Skeletal muscle tissue (tissue), 7 donors: ENCODE data around the gene KRBOX1.

DNA sequence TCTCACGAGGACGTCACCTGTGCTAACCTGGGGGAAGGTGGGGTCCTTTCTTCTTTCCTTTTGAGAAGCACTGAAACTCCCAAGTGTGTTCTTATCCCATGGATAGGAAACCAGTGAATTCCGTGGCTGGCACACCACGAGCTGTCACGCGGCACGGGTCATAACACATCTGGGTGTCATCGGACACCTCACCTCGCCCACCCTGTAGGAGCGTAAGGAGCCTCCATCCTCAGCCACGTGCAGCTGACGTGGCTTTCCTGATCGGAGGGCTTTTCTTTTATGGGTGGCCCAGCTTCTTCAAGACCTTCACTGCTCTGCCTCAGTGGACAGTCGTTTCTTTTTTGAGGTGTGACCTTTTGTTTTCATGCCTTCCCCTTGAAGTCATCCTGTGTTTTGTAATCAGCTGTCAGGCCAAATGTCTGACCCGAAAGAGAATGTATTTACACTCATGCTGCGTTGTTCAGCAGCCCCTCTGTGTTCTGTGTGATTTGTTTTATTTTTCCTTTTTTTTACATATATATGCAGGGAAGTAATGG, 41.9 kb downstream of the CCK start:
- PRO-cap, 3 experiments = no peak in any of the 3 experiments
- RAMPAGE, long total RNA = no peak
- RRBS, 2 experiments = no CpG with 5 or more reads among the region's 16 CpGs

DNA sequence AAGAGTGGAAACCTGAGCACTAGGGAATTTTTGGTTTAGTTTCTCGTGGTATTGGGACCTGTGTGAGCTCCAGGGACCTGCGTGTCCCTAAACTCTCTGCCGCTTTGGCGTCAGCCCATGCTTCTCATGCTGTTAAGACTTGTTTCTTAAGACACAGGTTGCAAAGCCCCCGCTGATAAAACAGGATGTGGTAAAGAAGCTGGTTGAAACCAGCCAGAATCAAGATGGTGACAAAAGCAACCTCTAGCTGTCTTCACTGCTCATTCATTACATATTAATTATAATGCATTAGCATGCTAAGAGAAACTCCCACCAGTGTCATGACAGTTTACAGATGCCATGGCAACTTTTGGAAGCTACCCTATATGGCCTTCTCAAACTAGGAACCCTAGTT, 64.6 kb downstream of the LYZL4 start:
- PRO-cap, 3 experiments = no peak in any of the 3 experiments
- RAMPAGE, long total RNA = no peak
- RRBS, 2 experiments = no CpG with 5 or more reads among the region's 5 CpGs

- PRO-cap, 3 experiments = no peak in any of the 3 experiments
- RAMPAGE, long total RNA = no peak
- RRBS, 2 experiments = no CpG with 5 or more reads among the region's 9 CpGs
Measured at GRCh38 chr3:42422192-42422631, 11.8 kb upstream of the LYZL4 start.

- PRO-cap, 3 experiments = no peak in any of the 3 experiments
- RAMPAGE, long total RNA = no peak
- RRBS, 2 experiments = no CpG with 5 or more reads among the region's 53 CpGs
Measured at GRCh38 chr3:42501187-42502061, 1.0 kb upstream of the VIPR1 start.

DNA sequence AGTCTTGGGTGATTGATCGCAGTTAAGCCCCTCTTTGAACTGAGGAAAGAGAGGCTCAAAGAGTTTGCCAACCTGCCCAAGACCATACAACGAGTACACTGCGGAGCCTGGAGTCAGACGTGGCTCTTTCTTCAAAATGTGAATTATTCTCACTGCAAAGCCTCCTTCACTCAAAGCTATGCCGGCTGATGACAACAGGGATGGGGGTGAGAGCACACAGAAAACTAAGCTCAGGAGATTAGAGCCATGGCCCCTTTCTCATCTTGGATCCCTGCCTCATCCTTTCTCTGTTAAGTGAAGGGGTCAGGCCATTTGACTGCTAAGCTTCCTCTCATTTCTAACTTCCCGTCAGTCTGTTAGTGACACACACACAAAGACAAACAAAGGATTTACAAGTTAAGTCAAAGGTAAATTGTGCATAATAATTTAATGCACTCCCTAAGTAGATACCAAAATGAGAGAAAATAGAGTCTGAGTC, 1.1 kb downstream of the SS18L2 start:
- PRO-cap, 3 experiments = no peak in any of the 3 experiments
- RAMPAGE, long total RNA = no peak
- RRBS, 2 experiments = no CpG with 5 or more reads among the region's 6 CpGs

GRCh38 chr3:42669727-42670209, 15.6 kb upstream of the KLHL40 start:
- PRO-cap, 3 experiments = no peak in any of the 3 experiments
- RAMPAGE, long total RNA = no peak
- RRBS, 2 experiments = no CpG with 5 or more reads among the region's 5 CpGs

DNA sequence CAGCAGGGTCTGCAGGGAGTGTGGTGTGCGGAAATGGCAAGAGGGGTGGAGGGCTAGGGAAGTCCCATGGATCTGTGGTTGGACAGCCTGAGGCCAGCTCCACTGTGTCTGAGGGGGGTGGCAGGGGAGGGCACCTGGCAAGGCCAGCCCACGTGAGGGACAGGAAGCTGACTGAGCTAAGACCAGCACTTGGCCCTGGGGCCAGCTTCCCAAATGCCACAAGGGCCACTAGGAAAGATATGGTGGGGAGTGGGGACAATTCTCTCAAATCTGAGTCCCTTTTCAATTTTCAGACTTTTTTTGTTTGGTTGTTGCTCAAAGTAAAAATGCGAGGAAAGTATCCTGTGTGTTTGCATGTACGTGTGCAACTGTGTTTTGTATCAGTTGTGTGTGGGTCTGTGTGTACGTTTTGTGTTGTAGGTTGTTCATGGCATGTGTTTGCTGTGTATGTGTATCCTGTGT, 2.0 kb upstream of the HHATL start:
- PRO-cap, 3 experiments = peak in 1 of 3 experiments; most common plus-strand start position 174 of the sequence (in 1); most common minus-strand start position 110 of the sequence (in 1)
- RAMPAGE, long total RNA = no peak
- RRBS, 2 experiments = no CpG with 5 or more reads among the region's 5 CpGs

DNA sequence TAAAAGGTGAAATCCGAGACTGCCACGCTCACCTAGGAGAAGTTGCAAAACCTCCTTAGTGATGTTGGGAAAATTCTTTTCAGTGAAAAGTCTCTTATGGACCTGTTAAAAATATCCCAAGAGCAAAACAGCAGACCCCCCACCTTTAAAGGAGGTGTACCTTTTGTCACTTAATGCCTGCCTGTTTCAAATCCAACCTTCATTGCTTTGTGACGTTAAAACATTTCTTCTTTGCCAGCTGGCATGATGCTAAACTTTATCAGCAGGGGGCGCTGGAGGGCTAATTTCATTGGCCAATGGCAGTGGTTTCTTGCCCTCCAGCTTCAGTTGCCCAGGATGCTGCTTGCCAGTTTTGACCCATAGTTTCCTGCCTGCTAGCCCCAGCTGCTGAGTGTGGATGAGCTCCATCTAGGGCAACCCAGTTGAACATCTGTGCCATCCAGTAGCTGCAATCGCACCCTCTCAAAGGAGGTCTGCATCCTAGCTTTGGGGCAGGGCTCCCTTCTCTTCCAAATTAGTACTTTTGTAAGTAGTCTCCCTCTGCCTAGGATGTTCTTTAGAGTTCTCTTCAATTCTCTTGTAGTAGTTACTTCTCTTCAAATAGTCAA, 22.0 kb downstream of the ACKR2 start:
- PRO-cap, 3 experiments = no peak in any of the 3 experiments
- RAMPAGE, long total RNA = no peak
- RRBS, 2 experiments = no CpG with 5 or more reads among the region's 5 CpGs

DNA sequence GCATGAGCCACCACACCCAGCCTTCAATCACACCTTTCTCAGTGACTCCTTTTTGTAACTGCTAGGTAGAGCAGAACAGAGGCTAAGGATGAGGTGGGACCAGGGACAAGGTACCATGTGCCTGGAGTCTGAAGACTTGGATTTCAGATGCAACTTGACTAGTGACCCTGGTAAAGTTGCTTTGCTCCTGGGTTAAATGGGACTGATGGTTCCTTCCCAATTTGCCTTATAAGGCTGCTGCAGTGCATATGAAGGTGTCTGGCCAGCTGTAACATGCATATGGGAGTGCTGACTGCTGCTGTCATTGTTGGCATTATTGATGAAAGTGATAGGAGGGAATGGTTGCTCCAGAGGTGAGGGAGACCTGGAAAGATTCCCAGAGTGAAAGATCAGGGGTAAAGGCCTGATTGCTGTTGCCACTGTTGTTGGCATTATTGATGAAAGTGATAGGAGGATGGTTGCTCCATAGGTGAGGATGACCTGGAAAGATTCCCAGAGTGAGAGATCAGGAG, 20.5 kb downstream of the CYP8B1 start:
- PRO-cap, 3 experiments = no peak in any of the 3 experiments
- RAMPAGE, long total RNA = no peak

- PRO-cap, 3 experiments = no peak in any of the 3 experiments
- RAMPAGE, long total RNA = no peak
- RRBS, 2 experiments = no CpG with 5 or more reads among the region's 6 CpGs
Measured at GRCh38 chr3:42907107-42907530, 1.2 kb downstream of the ZNF662 start.

DNA sequence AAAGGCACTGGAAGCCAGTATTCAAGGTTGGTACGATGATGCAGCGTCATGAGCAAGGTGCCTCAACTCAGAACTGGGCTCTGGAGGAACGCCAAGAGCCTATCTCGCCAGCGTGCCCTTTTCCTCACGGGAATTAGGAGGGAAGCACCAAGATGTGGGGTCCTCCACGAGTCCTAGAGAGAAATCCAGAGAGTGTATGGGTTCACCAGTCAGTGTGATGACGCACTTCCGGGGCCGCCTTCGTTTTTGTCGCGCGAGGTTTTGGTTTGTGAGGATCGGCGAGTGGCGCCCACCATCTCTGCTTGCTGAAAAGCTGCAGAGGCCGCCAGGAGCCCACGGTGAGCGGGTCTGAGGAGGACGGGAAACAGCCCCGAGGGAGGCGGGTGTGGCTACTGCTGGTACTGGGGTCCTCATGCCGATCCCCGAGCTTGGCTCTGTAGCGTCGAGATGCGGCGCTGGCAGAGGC, at the start of gene KRBOX1:
Gene KRBOX1, plus strand, starts transcription at position 269 of the 466 bp plus-strand sequence.
- PRO-cap, 3 experiments = peak in 1 of 3 experiments; most common plus-strand start position 269 of the sequence (in 1)
- RAMPAGE, long total RNA = start-site peak on the plus strand centred at position 281 of the sequence, 65 bp wide, 106 and 71 reads in 2 replicates
- RRBS, 2 experiments = no CpG with 5 or more reads among the region's 29 CpGs

GRCh38 chr3:42936584-42937150, 481 bp downstream of the KRBOX1 start:
- PRO-cap, 3 experiments = no peak in any of the 3 experiments
- RAMPAGE, long total RNA = no peak
- RRBS, 2 experiments = no CpG with 5 or more reads among the region's 19 CpGs

DNA sequence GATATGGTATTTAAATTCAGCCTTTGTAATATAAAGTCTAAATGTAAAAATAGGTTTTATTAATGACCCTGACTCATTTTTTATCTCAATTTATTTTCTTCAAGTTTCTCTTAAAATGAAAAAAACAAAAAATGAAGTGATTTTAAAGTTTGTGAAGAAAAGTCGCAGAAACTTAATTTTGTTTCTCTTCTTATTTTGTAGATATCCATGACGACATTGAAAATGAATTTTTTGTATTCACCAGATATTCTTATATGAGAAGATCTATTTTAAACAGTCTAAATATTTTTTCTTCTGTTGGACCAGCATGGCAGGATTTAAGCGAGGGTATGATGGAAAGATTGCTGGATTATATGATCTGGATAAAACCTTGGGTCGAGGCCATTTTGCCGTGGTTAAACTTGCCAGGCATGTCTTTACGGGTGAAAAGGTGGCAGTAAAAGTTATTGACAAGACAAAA, 16.6 kb downstream of the SNRK start:
- PRO-cap, 3 experiments = no peak in any of the 3 experiments
- RAMPAGE, long total RNA = no peak
- RRBS, 2 experiments = no CpG with 5 or more reads among the region's 6 CpGs

DNA sequence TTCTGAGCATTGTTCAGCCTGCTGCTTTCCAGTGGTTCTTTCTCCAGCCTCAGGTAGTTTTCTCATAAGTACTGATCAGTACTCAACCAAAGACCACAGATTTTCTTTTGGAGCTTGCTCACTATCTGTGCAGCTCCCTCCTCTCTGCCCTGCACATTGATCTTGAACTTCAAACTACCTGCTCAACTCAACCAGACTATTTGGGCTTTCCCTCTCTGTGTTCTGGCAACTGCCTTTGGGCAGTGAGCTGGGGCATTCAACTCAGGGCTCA, 67.4 kb downstream of the SNRK start:
- PRO-cap, 3 experiments = no peak in any of the 3 experiments
- RAMPAGE, long total RNA = no peak

GRCh38 chr3:43354117-43354480, 67.8 kb downstream of the SNRK start:
- PRO-cap, 3 experiments = no peak in any of the 3 experiments
- RAMPAGE, long total RNA = no peak
- RRBS, 2 experiments = no CpG with 5 or more reads among the region's 1 CpG

GRCh38 chr3:43490400-43491534, 131.0 kb downstream of the ANO10 start:
- PRO-cap, 3 experiments = no peak in any of the 3 experiments
- RAMPAGE, long total RNA = no peak
- RRBS, 2 experiments = no CpG with 5 or more reads among the region's 15 CpGs

DNA sequence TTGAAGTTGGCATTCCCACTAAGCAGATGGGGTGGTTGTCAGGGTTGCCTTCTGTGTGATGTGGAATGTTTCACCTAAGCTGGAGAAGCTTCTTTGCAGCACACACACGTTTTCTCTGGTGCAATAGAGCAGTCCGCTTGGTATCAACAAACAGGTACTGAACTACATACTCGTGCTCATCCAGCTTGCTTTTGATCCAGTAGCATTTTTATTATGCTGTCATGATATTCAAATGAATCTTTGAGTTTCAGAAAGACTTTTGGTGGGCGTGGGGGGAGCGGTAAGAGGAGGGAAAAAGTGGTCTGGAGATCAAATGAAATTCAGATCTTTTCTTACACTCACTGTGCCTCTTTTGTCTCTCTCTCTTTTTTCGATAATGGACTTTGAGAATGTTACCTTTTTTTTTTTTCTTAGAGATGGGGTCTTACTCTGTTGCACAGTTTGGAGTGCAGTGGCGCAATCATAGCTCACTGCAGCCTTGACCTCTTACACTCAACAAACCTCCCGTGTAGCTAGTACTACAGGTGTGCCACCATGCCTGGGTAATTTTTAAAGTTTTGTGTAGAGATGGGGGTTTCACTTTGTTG, 15.4 kb downstream of the ABHD5 start:
- PRO-cap, 3 experiments = no peak in any of the 3 experiments
- RAMPAGE, long total RNA = no peak
- RRBS, 2 experiments = no CpG with 5 or more reads among the region's 8 CpGs

GRCh38 chr3:43736428-43737132, 45.8 kb downstream of the ABHD5 start:
- PRO-cap, 3 experiments = no peak in any of the 3 experiments
- RAMPAGE, long total RNA = no peak
- RRBS, 2 experiments = no CpG with 5 or more reads among the region's 6 CpGs

DNA sequence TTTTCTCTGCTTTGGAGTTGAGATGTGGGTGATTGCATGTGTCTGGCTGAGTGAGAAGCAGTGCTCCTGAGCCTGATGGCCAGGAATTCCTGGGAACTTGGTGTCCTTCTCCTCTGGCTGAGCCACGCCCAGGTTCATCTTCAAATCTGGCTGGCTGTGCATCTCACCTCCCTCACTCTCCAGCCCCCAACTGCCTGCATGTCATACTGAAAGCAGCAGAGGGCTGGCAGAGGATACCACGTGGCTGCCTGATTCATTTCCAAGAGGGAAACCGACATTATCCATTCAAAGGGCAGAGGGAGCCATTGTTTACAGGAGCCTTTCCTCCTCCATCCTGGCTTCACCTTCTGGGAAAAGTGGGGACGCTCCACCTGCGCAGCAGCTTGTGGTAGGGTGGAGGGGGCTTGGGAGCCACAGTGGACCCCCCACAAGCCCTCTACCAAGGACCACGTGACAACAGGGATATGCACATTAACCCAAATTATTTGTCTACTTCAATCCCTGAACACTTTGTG, 57.5 kb downstream of the ABHD5 start:
- PRO-cap, 3 experiments = no peak in any of the 3 experiments
- RAMPAGE, long total RNA = no peak
- RRBS, 2 experiments = no CpG with 5 or more reads among the region's 6 CpGs

GRCh38 chr3:43872225-43872779, 181.6 kb downstream of the ABHD5 start:
- PRO-cap, 3 experiments = no peak in any of the 3 experiments
- RAMPAGE, long total RNA = no peak
- RRBS, 2 experiments = no CpG with 5 or more reads among the region's 4 CpGs